M059J (cell line): ENCODE measurements around the gene SMIM7.

GRCh38 chr19:15364991-15365874 lies 14.4 kb downstream of the AKAP8 start:
- RAMPAGE, long total RNA: no peak

DNA sequence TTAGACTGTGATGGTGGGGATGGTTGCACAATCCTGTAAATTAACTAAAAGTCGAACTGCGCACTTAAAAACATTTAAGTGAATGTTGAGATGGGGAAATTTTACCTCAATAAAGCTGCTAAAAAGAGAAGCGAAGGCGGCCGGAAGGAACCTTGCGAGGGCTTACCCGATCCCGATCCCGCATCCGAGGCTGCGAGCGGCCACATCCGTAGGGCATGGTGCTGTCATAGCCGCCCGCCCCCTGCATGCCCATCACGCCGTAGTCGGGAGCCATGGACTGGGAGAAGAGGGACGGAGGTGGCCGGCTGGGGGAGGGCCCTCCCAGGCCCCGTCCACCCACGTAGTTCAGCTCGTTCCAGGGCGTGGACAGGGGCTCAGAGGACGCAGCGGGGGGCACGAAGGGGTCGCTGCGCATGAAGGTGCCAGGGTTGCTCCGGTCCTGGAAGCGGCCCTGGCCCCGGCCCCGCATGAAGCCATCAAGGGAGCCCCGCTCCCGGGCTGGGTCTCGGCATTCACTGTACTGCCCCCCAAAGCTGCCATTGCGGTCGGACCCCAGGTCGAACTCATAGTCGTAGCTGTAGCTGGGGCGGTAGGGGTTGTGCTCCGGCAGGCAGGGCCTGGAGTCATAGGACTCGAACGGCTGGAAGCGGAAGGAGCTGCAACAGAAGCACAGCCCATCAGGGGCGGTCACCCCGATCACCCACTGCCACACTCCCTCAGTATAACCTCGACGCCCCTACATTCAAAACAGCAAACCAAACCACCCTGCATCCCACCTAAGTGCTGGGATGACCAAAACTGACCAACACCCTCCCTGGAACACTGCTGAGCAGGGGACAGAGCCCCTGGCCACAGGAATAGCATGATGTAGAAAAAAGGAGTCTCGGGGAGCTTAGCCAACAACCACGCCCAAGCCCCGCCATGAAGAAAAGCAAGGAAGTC lies 6.6 kb downstream of the AKAP8 start:
- RAMPAGE, long total RNA: no peak

DNA sequence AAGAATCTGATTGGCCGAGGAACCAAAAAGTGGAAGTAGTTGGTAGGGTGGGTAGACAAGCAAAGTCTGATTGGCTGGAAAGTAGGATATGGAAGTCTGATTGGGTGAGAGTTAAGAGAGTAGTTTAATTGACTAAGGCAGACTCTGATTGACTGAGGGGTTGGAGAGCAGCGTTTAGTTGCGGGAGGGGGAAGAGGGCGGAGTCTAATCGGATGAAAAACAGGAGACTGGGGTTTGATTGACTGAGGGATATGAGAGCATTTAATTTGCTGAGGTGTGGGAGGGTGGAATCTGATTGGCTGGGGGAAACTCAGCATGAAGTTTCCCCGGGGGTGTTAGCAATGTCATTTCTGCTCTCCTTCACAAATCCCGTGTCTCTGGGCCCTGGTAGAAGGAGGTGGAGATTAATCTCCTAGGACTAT lies 9.3 kb upstream of the CYP4F22 start:
- RAMPAGE, long total RNA: no peak

GRCh38 chr19:15551080-15551719 lies 42.9 kb downstream of the CYP4F22 start:
- RAMPAGE, long total RNA: no peak

- RAMPAGE, long total RNA: no peak
Measured at GRCh38 chr19:15673250-15673714, 395 bp downstream of the CYP4F12 start.

DNA sequence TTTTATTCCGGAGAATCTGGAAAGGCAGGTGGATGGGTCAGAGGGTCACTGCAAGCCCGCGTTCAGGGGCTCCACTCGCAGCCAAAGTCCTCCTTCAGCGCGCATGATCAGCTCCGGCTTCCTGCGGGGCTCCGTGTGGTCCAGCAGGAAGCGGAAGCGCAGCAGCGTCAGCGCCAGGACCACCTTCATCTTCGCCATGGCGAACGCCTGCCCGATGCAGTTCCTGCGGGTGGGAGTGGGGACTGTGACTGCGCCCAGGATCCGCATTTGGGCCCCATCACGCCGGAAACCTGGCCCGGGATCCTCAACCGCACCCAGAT lies 22.4 kb downstream of the OR10H3 start:
- RAMPAGE, long total RNA: no peak

- RAMPAGE, long total RNA: no peak
Measured at GRCh38 chr19:15779799-15780367, 7.6 kb upstream of the OR10H5 start.

DNA sequence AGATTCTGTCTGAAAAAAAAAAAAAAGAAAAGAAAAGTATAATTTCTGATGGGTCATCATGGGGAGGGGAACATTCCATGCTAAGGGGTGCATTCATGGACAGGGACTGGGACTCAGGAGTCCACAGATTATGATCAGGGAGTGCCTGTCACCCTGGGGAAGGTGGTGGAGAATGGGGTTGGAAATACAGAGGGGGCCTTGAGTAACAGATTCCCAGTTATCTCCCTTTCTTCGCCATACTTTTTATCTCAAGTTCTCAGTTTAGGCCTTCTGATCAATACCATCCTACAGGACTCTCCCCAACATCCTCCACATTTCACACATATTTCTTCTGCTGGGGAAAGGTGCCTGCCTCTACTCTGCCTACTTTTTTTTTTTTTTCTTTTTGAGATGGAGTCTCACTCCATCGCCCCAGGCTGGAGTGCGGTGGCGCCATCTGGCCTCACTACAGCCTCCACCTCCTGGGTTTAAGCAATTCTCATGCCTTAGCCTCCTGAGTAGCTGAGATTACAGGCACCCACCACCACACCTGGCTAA lies 15.9 kb downstream of the TPM4 start:
- RAMPAGE, long total RNA: no peak

- RAMPAGE, long total RNA: no peak
Measured at GRCh38 chr19:16247184-16248062, 49.7 kb downstream of the AP1M1 start.

GRCh38 chr19:16259672-16260464 lies 62.2 kb downstream of the AP1M1 start:
- RAMPAGE, long total RNA: no peak

- RAMPAGE, long total RNA: no peak
Measured at GRCh38 chr19:16315782-16316541, 8.7 kb upstream of the KLF2 start.

DNA sequence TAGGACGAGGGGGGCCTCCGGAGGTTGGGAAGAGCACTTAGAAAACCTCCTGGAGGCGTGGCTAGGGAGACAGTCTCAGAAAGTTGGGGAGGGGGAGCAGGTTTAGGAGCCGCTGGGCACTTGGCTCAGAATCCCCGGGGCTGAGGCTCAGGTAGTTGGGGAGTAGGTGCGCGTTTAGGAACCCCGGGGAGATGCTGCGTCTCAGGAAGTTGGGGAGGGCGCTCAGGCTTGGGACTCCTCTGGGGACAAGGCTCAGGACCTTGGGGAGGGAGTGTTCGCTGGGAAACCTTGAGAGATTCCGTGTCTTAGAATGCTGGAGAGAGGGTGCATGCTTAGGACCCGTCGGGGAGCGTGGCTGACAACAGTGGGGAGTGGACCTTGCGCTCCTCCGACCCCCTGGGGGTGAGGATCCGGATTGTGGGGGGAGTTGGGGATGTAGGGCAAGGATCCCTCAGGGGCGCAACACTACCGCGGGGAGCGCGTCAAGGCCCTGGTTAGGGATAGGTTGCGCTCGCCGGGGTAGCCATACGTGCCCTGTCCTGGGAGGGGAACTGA lies 1.7 kb downstream of the KLF2 start:
- RAMPAGE, long total RNA: no peak

- RAMPAGE, long total RNA: no peak
Measured at GRCh38 chr19:16347883-16348218, 23.2 kb downstream of the KLF2 start.

GRCh38 chr19:16594085-16594571 lies 21.9 kb upstream of the SLC35E1 start:
- RAMPAGE, long total RNA: no peak

DNA sequence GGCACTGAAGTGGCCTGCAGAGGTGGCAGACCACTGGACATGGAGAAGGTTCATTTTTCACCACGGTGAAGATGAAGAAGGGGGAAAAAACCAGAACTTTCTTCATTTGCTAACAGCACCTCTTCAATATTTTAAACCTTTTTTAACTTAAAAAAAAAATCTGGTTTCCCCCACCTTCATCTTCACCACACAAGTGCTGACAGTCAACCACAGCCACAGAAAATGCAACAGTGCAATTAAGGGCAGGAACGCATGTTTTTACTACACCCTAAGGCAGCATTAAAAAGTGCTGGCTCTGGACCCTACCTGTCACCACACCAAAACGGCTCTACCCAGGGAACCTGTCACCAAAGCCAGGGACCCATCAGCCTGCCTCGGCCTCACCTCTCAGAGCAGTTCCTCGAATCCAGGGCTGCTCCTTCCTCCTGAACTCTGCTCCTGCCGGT lies 22.4 kb upstream of the SLC35E1 start:
- RAMPAGE, long total RNA: no peak

DNA sequence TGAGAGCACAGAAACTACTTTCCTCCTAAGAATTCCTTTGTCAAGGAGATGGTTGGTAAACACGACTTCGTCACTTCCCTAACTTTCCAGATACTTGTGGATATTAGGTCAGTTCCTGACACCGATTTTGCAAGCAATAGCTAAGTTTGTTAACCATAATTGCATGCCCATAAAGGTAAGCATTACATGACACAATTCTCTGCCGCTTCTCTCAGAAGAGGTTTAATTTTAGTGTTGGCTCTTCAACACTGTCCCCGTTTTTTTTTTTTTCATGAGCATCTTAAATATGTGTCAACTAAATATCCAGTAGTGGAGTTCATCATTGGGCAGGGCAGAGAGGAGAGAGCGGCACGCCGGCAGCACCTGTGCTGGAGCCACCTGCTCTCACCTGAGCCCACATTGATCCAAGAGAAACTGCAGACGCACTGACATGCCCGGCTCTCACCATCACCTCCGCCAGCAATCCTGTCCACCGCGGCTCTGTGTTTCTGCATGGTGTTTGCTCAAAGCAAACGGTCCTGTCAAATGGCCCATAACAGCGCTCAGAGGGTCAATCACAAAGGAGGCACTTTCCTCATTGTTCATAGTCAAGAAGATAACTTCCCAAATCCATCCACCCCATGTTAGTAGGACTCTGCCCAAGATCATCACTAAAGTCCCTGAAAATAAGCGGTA lies 2.6 kb downstream of the MED26 start:
- RAMPAGE, long total RNA: no peak

DNA sequence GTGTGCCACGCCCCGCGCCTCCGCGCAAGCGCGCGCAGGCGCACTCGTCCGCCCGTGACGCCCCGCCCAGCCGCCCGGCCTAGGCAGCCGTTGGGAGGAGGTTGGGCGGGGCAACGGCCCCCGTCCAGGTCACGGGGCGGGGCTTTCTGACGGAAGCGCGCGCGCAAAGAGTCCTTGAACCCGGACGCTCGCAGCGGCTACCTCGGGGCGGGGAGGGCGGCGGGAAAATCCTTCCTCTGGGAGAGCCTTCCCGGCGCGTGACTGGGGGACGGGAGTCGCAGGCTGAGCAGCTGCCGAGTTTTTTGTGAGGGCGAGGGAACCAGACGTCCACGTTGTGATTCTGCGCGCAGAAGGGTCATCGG lies 298 bp upstream of the MED26 start:
- RAMPAGE, long total RNA: no peak

GRCh38 chr19:16659372-16660205 lies at the start of gene SMIM7:
SMIM7 (minus strand) TSS chr19:16660144.
- RAMPAGE, long total RNA: no peak

DNA sequence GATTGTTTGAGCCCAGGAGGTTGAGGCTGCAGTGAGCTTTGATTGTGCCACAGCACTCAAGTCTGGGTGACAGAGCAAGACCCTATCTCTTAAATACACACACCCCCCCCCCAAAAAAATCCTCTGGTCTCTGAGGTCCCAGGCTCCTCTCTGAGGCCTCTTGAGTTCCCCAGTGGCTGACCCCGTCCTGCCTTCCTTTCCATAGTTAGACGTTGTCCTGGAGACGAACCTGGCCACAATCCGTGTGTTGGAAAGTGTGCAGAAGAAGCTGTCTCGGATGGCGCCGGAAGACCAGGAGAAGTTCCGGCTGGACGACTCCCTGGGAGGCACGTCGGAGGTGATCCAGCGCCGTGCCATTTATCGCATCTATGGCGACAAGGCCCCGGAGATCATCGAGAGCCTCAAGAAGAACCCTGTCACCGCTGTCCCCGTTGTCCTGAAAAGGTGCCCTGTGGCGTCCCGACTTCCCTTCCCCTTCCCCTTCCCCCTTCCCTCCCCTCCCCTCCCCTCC lies 23.5 kb upstream of the F2RL3 start:
- RAMPAGE, long total RNA: no peak

- RAMPAGE, long total RNA: no peak
Measured at GRCh38 chr19:16886109-16886926, 2.5 kb upstream of the F2RL3 start.